Metanephros (tissue), 2 donors: Measurements from ENCODE around the genes PDE3B and SOX6.

DNA sequence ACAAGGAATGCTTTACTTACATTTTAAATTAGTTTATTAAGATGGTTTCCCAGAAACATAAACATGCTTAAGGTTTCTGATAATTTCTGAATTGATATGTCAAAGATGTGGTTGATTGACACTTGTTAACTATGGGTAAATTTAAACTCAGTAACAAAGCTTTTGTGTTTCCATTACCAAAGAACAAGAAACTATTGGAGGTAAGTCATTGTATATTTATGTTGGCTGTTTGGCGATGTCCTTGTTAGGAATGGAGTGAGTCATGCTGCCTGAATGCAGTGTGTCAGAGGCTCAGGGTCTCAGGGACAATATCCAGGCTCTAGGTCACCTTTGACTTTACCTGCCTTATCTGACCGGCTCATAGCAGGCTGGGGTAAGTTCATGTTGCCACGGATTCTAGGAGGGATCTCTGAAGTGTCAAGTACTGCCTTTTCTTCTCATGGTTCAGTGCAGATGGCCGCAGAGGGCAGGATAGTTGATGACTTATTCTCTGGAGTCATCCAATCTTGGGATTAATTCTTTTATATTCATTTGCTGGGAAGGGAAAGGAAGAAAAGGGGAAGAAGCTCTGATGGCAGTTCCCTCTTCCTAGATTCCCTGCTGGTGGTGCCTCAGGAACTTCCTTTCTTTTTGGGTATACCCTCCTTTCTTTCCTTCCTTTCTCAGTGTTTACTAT lies 53.2 kb downstream of the SPON1 start:
- RAMPAGE, long total RNA, result no peak

- RAMPAGE, long total RNA, result no peak
Observed at GRCh38 chr11:14272074-14272865, 86.7 kb downstream of the RRAS2 start.

DNA sequence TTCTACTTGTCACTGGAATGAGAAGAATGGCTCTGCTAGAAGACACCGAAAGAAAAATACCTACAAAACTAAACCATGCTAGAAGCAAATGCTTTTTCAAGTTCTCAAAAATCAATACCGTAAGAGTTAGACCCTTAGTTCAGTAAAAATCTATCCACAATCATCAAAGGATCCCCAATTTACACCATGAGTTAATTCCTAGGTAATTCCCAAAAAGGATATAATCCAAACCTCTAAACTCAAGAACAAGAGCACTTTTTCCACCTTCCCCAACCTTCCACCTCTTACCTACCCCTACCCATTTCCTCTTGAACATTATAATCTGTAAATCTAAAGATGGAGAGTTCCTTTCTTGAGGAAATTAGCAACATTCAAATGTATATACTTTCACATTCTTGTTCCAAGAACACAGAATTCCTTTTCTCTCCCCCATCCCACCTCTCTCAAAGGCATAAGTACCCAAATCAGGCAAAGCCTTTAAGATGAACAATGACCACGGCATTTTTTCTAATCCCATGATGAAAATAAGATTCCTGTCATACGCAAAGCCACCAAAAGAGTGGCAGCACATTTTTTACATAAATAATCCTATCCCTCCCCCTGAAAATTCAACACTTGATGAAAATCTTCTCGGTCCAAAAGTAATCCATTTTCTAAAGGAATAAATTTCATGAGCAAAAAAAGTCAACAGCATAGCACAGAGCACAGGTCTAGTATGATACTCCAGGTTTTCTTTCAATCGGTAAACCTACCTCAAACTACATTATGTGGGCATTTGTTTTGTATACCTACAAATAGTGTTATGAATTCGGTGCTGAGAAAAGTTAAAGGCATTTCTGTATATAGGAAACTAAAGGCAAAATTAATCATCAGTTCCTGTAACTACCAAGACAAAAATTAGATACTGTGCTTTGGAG lies 18.2 kb downstream of the RRAS2 start:
- RAMPAGE, long total RNA, result no peak

- RAMPAGE, long total RNA, result no peak
Observed at GRCh38 chr11:14345401-14345731, 13.6 kb downstream of the RRAS2 start.

- RAMPAGE, long total RNA, result no peak
Observed at GRCh38 chr11:14380773-14381811, 22.1 kb upstream of the RRAS2 start.

DNA sequence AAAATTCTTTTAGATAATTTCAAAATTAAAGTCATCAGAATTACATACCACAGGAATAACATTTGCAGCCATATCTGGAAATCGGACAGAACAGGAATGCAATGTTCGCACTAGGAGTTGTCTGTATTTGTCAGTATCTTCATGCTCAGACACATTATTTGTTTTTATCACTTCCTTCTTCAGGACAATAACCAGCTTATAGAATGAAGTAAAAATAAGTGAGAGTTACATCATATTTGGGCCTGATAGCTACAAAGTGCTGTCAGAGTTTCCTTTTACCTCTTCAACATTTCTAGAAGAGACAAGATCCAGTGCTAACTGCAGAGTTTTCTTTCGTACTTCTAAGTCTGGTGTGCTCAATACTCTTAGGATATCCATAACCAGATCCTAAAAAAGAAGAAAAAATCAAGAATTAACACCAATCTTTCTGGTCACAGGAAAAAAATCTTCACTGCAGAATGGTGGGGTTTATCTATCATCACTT lies 18.9 kb downstream of the COPB1 start:
- RAMPAGE, long total RNA, result no peak

- RAMPAGE, long total RNA, result no peak
Observed at GRCh38 chr11:14539914-14540671, 19.9 kb upstream of the PSMA1 start.

DNA sequence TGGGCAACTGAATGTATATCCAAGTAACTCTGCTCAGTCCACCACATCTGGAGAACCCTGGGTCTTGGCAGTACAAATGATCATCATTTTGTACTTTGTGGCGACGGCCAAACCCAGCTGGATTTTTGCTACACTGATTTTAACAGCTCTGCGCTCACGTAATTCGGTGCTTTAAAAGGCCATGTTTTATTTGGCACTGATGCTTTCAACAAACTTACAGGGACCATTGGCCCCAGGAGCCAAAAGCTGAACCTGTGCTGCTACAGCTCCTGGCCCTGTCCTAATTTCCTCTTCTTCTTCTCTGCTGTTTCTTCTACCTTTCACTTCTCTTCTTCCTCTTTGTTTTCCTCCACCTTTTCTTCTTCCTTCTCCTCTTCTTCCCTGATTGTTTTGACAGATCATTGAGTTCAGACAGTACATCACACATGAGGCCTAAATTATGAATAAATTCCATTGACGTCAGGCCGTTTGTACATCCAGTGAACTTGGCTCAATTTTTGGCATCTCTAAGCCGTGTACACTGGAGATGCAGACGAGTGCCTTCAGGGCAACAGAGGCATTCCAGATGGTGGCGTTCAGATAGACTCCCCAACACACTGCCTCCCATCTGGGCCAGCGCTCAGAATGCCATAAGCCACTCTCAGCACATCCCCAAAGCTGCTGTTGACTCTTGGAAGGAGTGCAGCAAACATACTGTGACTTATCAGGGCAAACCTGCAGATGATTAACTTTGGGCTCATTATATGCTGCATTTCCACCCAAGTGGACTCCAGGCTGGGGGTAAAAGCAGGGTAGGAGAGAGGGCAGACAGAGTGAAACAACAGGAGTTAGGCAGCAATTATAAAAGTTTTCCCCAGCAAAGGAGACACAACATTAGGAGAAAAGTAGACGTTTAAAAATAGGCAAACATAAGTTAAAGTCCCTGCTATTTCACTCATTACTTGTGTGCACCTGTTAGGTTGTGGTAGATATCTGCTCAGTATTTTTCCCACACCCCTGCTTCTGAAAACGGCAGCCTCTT lies 60.4 kb upstream of the PDE3B start:
- RAMPAGE, long total RNA, result no peak

DNA sequence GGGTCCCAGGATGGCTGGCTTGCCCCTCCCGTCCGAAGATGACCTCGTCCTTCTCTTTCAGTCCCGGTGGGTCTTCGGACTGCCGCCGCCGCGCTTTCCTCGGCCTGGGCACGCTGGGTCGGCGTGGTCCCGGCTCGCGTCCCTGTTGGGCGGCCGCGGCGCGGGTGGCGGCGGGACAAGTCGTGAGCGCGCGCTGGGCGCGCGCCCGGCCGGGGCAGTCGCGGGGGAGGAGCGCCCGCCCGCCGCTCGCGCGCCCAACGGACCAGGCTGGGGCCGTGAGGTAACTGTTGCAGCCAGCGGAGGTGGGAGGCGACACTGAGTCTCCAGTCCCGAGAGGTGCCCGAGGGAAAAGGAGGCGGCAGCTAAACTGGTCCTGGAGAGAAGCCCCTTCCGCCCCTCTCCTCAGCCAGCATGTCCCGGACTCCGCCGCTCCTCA lies at the start of gene PDE3B:
Gene PDE3B (plus strand): TSS at position 326 of the 436 bp plus-strand sequence.
- RAMPAGE, long total RNA, result no peak

- RAMPAGE, long total RNA, result no peak
Observed at GRCh38 chr11:14662312-14662708, 18.7 kb downstream of the PDE3B start.

DNA sequence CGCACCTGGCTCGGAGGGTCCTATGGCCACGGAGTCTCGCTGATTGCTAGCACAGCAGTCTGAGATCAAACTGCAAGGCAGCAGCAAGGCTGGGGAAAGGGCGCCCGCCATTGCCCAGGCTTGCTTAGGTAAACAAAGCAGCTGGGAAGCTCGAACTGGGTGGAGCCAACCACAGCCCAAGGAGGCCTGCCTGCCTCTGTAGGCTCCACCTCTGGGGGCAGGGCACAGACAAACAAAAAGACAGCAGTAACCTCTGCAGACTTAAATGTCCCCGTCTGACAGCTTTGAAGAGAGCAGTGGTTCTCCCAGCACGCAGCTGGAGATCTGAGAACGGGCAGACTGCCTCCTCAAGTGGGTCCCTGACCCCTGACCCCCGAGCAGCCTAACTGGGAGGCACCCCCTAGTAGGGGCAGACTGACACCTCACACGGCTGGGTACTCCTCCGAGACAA lies 47.3 kb downstream of the CYP2R1 start:
- RAMPAGE, long total RNA, result no peak

GRCh38 chr11:14887943-14888499 lies 4.0 kb downstream of the CYP2R1 start:
- RAMPAGE, long total RNA, result no peak

GRCh38 chr11:15034840-15035152 lies 38.6 kb upstream of the CALCB start:
- RAMPAGE, long total RNA, result no peak

DNA sequence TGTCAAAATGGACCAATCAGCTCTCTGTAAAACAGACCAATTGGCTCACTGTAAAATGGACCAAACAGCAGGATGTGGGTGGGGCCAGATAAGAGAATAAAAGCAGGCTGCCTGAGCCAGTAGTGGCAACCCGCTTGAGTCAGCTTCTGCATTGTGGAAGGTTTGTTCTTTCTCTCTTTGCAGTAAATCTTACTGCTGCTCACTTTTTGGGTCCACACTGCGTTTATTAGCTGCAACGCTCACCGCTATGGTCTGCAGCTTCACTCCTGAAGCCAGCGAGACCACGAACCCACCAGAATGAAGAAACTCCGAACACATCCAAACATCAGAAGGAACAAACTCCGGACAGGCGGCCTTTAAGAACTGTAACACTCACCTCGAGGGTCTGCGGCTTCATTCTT lies 447.0 kb downstream of the INSC start:
- RAMPAGE, long total RNA, result no peak

DNA sequence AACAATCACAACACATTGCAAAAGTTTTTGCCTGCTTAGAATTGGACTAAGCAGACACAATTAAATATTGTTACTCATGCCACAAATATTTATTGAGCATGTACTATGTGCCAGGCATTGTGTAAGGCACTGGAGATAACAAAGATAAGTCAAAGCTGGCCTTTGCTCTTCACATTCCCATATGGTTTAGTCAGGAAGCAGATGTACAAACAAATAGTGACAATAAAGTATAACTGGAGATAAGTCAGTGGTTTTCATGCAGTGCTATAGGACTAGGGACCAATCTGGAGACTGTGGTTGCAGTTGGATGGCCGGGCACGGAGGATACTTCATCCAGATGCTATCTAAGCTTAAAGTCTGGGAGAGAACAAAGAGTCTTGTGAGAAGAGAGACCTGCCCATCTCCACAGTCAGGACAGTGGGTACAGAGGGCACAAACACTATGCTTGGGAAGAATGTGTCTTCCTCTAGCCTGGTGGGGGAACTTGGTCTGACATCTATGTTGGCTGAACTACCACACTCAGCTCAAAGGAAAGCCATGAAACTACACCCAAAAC lies 550.8 kb downstream of the INSC start:
- RAMPAGE, long total RNA, result no peak

- RAMPAGE, long total RNA, result no peak
Observed at GRCh38 chr11:15843297-15843971, 512.9 kb downstream of the SOX6 start.

DNA sequence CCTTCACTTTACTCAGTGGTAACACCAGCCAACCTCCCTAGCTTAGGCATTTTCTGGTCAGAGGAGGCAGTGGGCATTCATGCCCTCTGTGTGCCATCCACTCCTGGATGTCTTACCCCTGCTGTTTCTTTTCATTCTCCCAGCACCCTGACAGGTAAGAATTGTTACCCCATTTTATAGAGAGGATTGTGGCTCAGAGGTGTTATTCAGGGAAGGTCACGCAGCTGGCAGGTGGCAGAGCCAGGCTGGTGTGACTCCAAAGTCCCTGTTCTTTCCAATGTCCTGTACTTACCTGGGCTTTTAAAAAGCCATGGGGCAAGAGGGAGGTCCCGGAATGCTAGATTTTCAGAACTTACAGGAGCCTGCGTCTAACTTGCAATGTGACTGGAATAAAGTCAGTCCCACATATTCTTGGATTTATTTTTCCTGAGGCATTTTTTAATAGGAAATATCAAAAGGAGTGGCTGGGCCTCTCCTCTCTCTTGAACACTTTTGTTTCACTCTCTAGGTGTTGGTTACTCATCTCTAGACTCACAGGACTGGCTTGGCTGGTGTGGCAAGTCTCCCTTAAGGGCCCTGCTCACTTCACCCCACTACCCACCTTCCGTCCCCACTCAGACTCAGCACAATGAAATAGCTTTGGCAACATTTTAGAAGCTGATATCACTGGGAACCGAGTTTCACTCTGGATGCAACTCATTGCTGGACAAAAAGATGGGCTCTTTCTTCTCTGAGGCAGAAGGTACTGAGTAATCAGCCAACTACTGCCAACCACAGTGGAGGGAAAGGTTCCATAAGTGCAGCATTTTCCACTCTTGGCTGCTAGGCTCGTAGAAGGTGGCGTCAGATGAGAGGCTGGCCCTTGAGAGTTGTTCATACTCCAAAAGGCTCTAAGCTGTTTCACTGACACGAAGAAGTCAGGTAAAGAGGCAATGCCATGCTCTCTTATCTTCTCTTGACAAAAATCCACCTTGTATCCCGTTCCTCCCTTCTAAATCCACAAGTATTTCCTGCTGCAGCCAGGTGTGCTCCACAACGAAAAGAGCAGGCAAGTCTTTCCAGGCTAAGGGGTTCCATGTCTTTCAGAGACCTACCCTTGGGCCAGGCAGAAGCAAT lies 390.8 kb downstream of the SOX6 start:
- RAMPAGE, long total RNA, result no peak

DNA sequence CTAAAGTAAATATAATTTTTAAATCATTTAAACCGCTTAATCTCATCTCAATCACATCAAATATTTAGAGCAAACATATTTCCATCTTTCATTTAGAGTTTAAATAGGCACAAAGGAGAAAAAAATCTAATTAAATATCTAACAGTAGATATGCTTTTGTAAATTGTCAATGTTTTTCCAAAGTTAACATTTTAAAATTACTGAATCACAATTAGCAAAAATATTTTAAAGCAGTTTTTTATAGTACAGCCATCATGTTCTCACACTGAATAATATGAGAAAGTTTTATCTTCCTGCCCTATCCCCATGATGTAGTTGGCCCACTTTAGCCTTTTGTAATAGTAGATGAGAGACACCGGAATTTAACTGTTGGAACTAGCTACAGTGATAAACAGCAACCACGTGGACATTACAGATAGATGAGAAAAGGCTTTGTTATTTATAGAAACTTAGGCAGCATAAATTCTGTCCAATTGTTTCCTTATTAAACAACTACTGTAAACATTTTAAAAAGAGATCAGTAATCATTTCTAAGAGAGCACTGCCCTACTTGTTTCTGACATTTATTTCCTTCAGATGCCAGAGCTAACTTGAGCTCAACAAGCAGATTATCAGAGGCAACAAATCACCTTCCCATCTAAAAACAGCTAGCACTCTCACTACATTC lies 63.3 kb downstream of the SOX6 start:
- RAMPAGE, long total RNA, result no peak

- RAMPAGE, long total RNA, result no peak
Observed at GRCh38 chr11:16356112-16356595, at the start of gene SOX6. Gene SOX6 (minus strand): TSS chr11:16356546.

- RAMPAGE, long total RNA, result no peak
Observed at GRCh38 chr11:16920460-16921041, 93.7 kb downstream of the PLEKHA7 start.